Thoracic aorta (tissue), 1 donor: ENCODE measurements around the genes CLDN16 and GMNC.

GRCh38 chr3:189142366-189143046 lies 29.3 kb upstream of the TPRG1 start:
- RAMPAGE, long total RNA, result no peak

DNA sequence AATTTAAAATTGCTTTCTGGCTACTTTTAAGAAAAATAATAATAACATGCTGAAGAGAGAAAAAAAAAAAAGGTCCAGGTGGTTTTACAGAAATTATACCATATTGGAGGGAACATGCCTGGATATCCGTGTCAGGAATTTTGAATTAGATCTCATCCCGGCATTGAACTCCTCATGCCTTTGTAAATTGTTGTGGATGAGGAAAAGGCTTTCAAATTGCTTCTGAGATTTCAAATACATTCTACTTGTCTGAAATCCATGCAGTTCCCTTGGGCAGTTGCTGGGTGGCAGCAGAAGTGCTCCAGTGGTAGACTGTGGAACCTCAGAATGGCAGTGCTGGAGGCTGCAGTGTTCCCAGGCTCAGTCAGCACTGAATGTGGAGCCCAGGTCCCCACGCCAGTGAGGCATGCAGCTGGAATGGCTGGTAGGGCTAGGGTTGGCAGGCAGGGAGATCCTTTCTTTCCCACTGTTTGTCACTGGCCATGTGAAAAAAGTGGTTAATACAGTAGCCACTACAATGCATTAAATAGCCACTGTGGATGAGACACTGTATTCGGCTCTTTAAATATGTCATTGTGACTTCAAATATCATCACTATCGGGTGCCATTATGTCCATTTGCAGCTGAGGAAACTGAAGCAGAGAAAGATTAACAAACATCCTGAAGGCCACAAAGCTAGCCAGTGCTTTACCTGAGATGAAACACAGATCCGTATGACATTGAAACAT lies 98.5 kb downstream of the TPRG1 start:
- RAMPAGE, long total RNA, result no peak

- RAMPAGE, long total RNA, result no peak
These were observed 105.3 kb downstream of the TPRG1 start for GRCh38 chr3:189276772-189277691.

- RAMPAGE, long total RNA, result no peak
These were observed 3.3 kb upstream of the P3H2 start for GRCh38 chr3:190124035-190124454.

- RAMPAGE, long total RNA, result no peak
These were observed at the start of gene CLDN16 for GRCh38 chr3:190387793-190388176. CLDN16 (plus strand) TSS chr3:190388163.

- RAMPAGE, long total RNA, result no peak
These were observed 50.4 kb downstream of the GMNC start for GRCh38 chr3:190812191-190812474.

DNA sequence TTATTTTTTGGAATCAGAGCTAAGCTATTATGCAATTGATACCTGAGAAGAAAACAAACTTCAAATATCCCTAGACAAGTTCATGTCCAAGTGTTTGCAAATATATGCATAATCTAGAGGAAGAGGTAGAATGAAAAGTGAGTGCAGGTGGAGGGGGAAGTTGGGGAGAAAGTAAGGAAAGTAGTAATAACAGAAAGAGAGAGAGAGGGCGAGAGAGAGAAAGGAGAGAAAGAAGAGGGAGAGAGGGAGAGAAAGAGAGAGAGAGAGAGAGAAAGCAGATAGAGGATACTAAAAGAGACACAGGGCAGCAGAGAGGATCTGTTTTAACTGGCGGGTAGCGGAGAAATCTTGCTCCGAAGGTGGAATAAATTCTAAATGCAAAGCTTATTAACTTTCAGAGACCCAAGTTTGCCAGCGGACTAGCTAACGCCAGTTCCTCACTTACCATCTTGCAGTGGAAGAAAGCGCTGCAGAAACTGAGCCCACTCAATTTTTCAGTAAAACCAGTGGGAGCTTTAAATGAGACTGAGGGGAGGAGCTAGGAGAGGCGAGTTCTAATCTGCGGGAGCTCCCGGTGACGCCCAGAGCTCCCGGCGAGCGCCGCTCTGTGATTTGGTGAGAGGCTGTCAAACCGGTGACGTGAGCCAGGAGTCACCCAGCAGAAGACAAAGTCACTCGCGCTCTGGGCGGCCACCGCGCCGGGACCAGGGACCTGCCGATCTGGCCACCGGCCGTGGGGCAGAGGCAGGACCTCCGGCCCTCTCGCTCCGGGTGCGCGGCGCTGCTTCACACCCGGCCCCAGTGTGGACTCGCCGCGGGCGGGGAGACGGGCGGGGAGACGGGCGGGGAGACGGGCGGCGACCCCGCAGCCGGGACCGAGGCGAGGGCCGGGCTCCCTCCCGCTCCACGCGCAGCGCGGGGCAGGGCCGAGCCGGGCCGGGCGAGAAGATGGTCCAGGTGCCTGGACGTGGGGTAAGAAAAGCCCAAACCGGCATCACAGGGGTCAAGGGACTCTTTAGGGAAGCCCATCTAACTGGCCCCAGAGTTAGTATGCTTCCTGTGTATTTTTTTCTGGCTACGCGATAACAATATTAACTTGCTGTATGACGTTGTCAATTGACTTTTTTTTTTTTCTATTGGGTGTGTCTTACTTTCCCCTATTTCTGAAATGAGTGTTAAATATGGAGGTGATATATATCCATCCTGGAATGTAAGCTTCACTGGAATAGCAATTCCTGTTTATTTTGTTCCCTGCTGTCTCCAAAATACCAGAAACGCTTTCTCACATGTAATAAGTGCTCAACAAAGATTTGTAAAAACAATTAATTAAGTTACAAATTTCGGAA lies at the start of gene GMNC:
Gene GMNC (minus strand): TSS at position 527 of the 1,346 bp plus-strand sequence.
- RAMPAGE, long total RNA, result no peak

DNA sequence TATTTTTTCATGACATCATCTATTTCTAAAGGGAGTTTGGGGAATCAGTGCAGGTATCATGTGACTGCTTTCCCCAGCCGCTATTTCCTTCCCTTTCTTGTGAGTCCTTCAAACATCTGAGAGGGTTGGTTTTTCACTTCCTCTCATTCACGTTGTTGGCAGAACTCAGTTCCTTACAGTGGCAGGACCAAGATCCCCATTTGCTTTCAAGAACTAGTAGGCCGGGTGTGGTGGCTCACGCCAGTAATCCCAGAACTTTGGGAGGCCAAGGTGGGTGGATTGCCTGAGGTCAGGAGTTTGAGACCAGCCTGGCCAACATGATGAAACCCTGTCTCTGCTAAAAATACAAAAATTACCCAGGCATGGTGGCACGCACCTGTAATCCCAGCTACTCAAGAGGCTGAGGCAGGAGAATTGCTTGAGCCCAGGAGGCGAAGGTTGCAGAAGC lies 47.1 kb downstream of the OSTN start:
- RAMPAGE, long total RNA, result no peak

- RAMPAGE, long total RNA, result no peak
These were observed 53.4 kb downstream of the OSTN start for GRCh38 chr3:191252479-191252707.

DNA sequence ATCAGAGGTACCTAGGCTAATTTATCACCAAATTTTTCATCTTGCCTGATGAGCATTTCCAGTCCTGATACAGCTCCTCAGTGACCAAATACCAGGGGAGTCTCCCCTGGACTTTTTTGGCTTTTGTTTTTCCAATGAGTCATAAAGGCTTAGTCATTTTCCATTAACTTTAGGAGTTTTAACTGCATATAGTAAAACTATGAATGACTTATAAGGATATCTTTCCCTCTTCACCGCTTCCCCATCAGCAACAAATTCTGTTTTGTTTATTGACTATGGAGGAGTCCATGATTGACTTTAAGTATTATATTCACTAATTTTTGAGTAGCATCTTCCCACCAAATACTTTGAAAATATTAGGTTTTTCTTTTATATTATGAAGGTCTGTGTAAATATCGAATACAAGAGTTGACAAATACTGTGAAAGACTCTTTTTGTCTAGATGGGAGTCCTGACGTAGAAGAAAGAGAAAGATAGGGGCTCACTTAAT lies 7.6 kb upstream of the UTS2B start:
- RAMPAGE, long total RNA, result no peak

GRCh38 chr3:191360784-191361300 lies 30.5 kb upstream of the UTS2B start:
- RAMPAGE, long total RNA, result no peak

GRCh38 chr3:191366751-191367191 lies 36.4 kb upstream of the UTS2B start:
- RAMPAGE, long total RNA, result no peak

DNA sequence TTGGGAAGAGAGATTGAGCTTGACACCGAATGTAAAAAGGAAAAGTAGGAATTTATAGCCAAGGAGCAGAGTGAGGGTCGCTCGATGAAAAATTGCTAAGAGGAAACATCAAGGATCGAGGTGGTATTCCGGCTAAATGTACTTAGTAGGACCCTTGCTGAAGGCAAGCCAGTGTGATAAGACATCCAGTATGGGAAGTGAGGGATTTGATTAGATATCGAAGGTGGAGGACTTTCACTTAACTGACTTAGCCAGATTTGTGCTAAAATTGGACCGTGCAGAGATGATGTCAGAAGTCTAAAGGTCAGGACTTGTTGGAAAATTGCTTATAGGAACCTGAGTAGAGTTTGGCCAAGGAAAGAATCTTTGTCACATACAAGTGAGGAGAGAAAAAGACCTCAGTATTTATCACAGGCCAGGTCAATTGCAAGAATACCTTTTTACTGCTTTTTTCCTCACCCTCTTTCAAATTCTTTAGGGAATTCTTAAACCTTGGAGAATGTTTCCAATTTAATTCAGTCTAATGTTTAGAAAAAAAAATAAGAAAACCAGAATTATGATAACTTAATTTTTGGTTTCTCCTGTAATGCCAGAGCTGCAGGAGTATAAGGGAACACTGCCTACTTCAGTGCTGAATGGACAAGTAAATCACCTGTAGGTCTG lies 30.8 kb upstream of the PYDC2 start:
- RAMPAGE, long total RNA, result no peak

- RAMPAGE, long total RNA, result no peak
These were observed 1.3 kb downstream of the MB21D2 start for GRCh38 chr3:192916390-192916736.

- RAMPAGE, long total RNA, result no peak
These were observed 117.8 kb downstream of the OPA1 start for GRCh38 chr3:193710590-193711365.

- RAMPAGE, long total RNA, result no peak
These were observed 238.4 kb downstream of the OPA1 start for GRCh38 chr3:193831248-193831927.

- RAMPAGE, long total RNA, result no peak
These were observed 250.1 kb downstream of the OPA1 start for GRCh38 chr3:193843001-193843524.

DNA sequence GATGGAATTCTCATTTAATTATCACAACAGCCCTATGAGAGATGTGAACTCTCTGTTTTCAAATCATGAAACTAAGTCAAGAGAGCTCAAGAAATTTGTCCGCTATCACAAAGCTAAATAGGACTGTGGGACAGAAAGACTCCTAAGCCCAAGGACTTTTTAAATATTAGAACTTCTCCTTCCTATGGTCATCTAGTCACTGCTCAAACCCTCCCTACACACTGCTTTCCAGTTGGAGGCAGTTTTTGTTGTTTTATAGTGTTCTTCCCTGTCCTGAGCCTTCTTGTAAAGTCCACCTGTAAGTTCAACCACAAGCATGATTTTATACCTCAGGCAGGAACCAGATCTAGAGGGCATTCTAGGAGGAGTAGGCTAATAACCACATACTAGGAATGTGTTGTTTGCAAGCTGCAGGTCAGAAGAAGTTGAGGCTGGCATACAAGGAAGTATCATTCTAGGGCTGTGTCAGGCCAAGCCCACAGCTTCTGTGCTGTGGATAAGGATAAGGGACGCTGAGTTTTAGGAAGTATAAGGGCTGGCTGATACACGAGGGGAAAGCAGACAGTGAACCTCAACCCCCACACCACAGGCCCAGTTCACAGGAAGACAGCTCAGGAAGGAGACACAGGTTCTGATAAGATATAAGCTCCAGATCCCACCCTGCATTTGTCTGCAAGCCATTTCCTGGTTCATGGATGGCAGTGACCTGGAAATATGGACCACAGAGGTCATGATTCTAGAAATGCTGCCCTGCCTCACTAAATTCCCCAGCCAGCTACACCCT lies 260.4 kb downstream of the OPA1 start:
- RAMPAGE, long total RNA, result no peak

DNA sequence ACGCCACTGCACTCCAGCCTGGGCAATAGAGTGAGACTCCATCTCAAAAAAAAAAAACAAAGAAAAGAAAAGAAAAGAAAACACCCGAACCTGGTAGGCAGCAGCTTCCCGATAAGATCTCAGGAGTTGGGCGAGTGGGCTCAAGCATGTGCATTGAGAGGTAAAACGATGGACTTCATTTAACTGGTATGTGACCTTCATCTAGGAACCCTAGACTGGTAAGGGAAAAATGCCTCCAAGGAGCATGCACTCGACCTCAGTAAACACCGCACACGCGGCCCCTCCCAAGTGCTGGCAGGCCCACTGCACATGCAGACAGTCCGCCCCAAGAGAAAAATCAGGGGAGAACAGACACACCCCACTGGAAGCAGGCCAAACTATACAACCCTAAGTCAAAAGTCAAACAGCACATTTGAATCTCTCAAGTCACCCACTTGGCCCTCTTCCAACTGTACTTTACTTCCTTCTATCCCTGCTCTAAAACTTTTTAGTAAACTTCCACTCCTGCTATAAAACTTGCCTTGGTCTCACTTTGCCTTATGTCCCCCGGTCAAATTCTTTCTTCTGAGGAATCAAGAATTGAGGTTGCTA lies 250.2 kb upstream of the HES1 start:
- RAMPAGE, long total RNA, result no peak

DNA sequence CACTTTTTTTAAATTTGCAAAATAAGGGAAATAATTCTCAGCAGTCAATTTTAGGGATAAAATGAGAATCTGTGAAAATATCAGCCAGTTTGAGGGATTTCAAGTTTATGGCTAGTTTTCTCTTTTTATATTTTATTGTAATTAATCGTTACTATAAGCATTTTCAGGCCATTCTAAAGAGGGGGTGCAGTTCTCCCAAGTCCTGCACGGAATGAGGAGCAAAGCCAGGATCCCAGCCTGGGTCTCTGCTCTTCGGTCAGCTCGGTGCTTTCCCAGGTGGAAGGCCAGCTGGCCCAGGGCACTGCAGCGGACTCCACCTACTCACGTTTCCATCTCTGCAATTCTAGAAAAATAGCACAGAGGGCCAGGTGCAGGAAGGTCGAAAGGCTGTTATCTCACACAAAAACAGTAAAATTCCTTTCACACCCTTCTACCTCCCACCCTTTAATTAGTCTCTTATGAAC lies 59.5 kb upstream of the HES1 start:
- RAMPAGE, long total RNA, result no peak